GM23338 (cell line): ENCODE results near the genes CD8A and PLGLB2.

DNA sequence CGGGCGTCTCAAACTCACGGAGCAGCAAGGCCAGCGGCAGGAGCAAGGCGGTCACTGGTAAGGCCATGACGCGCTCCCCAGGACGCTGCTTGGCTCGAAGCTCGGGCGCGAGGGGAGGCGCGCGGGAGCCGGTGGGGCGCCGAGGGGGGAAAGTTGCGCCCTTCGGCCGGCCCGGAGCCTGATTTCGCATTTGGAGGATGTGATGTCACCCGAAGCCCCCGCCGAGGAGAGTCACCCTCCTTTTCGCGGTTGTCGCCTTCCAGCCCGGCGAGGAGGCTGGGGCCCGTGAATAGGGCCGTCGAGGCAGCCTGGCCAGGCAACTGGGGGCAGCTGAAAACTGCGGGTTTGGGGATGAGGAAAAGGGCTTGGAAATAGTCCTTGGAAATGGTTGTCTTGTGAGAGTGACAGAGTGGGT, at the start of gene CD8A:
CD8A (minus strand) TSS at position 155 of the 415 bp plus-strand sequence.
- PRO-cap: no peak
- RAMPAGE, long total RNA: no peak

- PRO-cap: no peak
- RAMPAGE, long total RNA: no peak
Measured at GRCh38 chr2:86792829-86793584, 2.3 kb upstream of the CD8A start.

- PRO-cap: no peak
- RAMPAGE, long total RNA: no peak
Measured at GRCh38 chr2:86793585-86794188, 3.0 kb upstream of the CD8A start.

DNA sequence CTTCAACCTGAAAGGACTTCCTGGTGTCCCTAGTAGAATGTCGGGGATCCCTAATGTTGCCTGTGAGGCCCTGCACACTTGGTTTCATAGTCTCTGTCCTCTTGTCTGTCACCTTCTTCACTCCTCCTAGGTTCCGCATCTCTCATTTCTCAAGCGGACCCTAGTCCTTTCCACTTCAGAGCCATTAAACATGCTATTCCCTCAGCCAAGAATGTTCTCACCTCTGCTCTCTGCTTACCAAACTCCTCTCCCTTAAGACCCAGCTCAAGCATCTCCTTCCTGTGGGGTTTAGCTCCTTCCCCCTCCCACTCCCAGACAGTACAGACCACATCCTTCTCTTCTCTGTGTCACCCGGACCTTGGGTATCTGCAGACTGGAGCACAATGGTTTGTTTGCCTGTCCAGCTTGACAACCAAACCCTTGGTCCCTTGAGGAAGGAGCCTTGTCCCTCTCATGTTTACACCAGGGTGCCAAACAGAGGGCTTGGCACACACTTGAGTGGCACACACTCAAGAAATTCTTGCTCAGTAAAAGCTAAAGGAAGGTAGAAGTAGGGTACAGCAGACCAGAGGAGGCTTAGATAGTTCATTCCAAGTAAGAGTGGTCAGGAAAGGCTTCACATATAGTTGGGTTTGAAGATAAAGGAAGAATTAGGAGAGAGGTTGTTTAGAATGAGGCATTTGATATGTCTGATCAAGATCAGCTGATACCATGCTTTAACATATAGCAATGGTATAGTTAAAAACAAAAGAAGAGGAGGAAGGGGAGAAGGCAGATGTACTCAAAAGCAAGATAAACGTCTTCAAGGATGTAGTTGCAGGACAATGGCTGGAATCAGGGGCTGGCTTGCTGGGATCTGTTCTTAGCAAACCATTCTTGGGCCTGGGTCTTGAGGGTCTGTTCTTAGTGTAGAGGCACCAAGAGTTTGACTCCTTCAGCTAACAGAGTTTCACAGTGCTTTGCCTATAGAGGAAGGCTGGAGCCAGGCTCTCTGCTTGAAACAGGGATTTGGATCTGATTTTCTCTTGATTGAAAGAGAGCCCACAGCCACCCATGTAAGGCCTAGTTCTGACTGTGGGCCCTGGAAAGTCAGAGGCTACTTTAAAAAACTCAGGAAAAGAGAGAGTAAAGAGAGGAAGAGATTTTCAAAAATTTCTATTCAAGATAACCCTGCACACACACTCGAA, 4.4 kb upstream of the CD8A start:
- PRO-cap: no peak
- RAMPAGE, long total RNA: no peak

DNA sequence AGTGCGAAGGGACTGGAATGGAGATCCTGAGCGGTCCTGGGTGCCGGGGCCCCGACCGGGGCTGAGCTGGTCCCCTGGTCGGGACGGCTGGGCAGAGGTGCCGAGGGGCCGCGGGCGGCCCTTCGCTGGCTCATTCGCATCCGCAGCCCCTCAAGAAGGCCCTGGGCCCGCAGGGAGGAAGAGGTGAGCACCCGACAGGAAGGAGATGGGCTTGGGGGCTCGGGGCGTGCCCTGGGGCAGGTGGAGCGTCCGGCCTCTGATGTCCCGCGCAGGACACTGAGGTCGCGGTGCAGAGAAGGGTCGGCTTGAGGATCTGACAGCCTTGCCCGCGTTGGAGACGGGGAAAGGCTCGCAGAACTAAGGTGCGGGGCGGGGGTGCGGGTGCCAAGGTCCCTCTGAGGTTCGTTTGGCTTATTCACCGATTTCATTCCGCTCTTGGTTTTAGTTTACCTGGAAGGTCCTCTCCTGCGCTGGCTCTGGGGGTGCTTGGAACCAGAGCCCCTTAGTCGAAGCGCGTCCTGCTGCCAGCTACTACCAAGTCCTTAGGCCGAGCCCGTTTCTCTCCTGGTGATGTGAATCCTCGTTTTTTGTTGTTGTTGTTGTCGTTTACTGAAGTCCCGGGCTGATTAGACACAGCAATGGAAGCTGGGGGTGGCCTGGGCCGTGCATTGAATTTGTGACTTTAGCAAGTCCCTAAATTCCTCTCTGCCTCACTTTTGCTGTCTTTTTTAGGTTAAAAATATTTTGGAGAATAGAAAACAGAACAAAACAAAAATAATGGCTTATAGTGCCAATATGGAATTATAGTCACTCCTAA, 18.9 kb upstream of the CD8A start:
- PRO-cap: no peak
- RAMPAGE, long total RNA: no peak

- PRO-cap: no peak
- RAMPAGE, long total RNA: no peak
Measured at GRCh38 chr2:87018946-87019477, 2.6 kb downstream of the PLGLB1 start.

- PRO-cap: no peak
- RAMPAGE, long total RNA: no peak
Measured at GRCh38 chr2:87476742-87477385, 271.0 kb upstream of the PLGLB2 start.

DNA sequence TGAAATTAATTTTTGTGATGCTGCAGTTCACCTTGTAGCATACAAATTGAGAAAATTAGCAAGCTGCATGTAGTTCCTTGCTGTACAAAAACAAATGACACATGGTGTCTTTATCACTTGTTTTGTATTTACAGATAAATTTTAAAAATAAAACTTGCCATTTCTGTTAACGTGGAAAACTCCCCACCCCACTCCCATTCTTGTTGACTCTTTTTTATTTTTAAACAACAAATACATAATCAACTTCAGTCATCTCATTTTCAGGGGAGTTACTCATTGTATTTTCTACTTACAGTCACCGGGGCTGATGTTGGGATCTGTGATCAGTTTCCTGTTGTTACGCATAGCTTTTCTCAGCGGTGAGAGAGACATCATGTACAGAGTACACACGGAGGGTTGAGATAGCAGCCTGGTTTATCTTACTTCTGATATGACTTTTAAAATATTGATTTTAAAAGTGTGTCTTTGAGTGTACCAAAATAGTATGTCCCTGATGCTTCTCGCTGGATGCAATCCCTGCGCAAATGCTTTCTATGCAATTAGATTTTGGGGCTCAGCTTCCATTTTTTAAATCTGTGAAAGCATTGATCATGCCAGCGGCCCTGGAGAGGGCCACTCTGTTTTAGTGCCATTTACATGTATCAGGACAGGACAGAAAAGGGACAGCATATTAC, 248.0 kb upstream of the PLGLB2 start:
- PRO-cap: no peak
- RAMPAGE, long total RNA: no peak

DNA sequence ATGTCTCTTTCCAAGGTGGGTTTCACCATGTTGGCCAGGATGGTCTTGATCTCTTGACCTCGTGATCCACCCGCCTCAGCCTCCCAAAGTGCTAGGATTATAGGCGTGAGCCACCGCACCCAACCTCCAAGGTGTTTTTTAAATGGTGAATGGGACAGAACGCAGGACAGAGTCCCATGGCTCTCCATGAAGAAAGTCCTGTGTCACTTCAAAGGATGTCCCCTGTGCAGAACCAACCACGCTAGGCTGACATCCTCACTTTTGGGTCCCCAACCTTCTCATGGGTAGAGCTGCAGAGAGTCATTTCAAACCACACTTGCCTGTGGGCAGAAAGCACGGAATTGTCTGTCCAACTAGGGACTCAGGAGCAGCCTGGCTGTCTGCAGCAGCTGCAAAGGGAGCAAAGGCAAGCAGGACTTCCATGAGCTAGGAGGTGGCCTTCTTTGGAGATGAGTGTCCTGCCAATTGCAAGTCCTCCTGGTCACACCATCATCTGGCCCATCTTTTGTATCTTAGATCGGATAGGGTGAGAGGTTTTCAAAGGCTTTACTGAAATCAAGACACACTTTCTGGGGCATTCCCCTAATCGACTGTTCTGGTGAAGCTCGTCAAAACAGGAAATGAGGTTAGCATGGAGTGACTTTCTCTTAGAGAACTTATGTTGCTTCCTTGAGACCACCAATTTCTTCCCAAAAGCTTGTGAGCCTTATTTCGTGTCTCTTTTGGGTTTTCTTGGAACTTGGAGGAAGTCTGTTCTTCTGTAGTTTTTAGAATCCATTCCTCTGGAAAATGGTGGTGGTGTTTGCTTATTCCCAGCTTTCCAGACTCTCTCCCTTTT, 222.4 kb upstream of the PLGLB2 start:
- PRO-cap: no peak
- RAMPAGE, long total RNA: no peak

DNA sequence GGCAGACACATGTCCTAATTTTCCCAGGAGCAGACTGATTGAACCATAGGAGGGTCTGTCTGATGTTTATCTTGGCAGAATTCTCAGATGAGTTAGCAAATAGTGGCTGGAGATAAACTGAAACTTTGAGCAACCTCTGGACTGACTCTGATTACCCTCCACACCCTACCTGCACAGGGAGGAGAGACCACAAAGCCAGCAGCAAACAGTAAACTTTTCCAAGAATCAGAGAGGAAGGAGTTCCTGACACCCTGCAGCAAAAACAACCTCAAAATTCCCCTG, 89.9 kb upstream of the PLGLB2 start:
- PRO-cap: no peak
- RAMPAGE, long total RNA: no peak

DNA sequence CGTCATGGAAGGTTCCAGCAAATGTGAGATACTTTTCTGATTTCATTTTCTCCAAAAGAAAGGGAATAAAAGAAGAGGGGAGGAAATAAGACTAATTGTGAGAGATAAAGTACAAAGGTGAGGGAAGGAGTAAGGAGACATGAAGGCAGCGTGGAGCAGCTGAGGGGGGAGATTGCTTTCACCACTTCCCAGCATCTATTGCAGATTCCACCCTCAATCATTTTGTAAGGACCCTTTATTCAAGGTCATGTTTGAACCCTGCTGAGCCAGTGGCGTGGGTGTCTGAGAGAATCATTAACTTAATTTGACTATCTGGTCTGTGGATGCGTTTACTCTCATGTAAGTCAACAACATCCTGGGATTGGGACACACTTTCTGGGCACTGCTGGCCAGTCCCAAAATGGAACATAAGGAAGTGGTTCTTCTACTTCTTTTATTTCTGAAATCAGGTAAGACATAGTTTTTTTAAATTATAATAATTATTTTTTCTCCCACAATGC, at the start of gene PLGLB2:
PLGLB2 (plus strand) TSS at position 334 of the 500 bp plus-strand sequence.
- PRO-cap: no peak
- RAMPAGE, long total RNA: no peak

GRCh38 chr2:88269732-88270289, 99.7 kb downstream of the THNSL2 start:
- PRO-cap: no peak
- RAMPAGE, long total RNA: no peak

- PRO-cap: no peak
- RAMPAGE, long total RNA: no peak
Measured at GRCh38 chr2:88590654-88591281, 36.5 kb downstream of the EIF2AK3 start.

DNA sequence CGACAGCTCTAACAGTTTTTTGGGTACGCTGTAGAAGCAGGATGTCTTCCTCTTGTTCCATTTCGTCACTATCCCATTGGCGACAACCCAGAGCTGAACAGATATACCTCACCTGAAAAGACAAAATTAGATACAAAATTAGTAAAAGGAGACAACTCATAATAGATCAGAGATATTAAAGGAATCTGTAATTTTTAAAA, 34.1 kb downstream of the EIF2AK3 start:
- PRO-cap: no peak
- RAMPAGE, long total RNA: no peak

- PRO-cap: no peak
- RAMPAGE, long total RNA: no peak
Measured at GRCh38 chr2:88693919-88694347, 2.5 kb downstream of the RPIA start.

DNA sequence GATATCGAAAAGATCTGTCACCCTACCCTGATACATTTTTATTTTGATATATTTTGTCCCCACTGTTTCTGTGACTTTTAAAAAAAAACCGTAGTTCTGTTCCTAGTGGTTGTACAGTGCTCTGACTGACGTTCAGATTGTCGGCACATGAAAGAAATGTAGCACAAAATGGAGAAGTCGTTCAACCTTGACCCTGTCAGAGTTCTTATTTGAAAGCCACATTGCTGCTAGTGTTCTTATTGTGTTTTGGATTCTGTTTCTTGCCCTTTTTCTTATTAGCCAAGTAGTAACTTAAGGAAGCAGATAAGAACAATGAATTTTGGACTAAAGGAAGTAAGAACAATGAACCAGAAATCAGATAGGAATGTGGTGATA, 45.8 kb downstream of the RPIA start:
- PRO-cap: no peak
- RAMPAGE, long total RNA: no peak

DNA sequence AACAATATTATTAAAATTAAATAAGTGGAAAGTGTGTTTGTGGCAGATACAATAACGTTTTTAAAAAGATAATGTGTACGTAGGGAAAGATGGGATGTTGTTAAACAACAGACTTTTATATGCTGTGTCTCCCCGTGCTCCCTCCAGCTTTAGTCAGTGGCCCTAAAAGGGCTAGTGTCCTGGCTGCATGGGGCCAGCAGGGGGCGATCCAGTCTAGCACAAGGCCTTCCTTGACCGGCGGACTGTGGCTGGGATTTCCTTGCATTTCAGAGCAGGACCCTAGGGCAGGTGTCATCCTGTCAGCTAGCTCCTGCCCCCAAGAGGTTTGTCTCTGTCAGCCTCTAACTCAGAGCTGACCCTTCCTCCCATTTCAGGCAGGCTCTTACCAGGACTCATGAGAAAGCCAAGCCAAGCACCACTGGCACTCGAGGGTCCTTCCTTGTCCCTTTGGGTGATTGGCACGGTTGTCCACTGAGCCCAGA, 140.2 kb downstream of the RPIA start:
- PRO-cap: no peak
- RAMPAGE, long total RNA: no peak

GRCh38 chr2:88856327-88857178, 165.1 kb downstream of the RPIA start:
- PRO-cap: no peak
- RAMPAGE, long total RNA: no peak

- PRO-cap: no peak
- RAMPAGE, long total RNA: no peak
Measured at GRCh38 chr2:88966538-88966976, 275.1 kb downstream of the RPIA start.

DNA sequence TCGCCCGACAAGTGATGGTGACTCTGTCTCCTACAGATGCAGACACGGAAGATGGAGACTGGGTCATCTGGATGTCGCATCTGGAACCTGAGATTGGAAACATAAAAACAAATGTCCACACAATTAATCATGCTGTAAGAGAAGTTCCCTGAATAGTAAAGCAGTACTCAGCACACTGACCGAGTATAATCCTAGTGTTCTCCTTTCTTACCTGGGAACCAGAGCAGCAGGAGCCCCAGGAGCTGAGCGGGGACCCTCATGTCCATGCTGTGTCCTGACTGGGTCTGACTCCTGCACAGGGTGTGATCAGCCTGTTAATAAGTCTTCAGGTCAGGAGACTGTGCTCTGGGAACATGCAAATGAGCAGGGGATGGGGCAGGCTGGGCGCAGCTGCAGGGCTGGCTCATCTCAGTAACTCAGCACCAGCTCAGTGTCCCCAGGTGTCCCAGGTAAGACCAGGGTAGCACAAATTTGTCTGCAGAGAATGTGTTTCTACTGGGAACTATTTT, 349.0 kb downstream of the RPIA start:
- PRO-cap: no peak
- RAMPAGE, long total RNA: no peak